H7 (cell line): ENCODE data around the gene CLEC3A.

DNA sequence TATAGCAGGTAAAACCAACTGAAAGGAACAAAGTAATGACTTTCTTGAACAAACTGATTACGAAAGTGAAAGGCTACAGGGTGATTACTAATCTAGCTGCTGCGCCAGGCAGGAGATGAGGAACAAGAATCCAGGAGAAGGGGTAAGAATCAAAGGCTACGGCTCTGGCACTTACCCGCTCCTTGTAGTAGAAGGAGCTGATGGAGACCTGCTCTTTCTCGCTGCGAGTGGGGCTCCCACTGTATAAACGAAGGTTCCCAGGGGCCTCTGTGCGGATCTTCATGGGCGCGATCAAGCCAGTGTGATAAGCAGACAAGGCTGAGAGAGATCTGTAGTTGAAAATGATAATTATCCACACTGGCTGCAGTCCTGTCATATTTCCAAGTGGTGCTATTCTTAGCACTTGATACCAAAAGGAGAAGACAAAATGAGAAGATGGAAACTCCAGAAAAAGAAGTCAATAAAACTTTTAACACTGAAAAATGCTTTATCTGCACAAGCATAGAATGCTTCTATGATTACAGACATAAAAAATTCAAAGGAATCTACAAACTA lies 81.1 kb downstream of the WDR59 start:
- RAMPAGE, long total RNA, result no peak

- RAMPAGE, long total RNA, result no peak
These were observed 3.7 kb downstream of the ZNRF1 start for GRCh38 chr16:75002475-75003062.

DNA sequence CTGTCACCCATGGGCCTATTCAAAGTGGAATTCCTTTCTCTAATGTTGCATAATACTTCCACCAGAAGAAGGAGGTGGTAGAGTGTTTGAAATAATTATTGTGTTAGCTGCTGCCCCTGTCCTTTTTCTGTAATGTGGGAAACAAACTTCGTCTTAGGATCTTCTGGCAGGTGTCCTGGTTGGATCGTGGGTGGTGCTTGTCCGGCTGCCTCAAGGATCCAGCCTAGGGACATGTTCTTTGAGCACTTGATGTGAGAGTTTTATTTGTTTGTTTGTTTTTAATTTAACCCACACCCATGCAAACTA lies 46.0 kb downstream of the ZNRF1 start:
- RAMPAGE, long total RNA, result no peak

- RAMPAGE, long total RNA, result no peak
These were observed 46.5 kb downstream of the LDHD start for GRCh38 chr16:75070003-75070558.

- RAMPAGE, long total RNA, result no peak
These were observed 11.0 kb downstream of the LDHD start for GRCh38 chr16:75105450-75106065.

DNA sequence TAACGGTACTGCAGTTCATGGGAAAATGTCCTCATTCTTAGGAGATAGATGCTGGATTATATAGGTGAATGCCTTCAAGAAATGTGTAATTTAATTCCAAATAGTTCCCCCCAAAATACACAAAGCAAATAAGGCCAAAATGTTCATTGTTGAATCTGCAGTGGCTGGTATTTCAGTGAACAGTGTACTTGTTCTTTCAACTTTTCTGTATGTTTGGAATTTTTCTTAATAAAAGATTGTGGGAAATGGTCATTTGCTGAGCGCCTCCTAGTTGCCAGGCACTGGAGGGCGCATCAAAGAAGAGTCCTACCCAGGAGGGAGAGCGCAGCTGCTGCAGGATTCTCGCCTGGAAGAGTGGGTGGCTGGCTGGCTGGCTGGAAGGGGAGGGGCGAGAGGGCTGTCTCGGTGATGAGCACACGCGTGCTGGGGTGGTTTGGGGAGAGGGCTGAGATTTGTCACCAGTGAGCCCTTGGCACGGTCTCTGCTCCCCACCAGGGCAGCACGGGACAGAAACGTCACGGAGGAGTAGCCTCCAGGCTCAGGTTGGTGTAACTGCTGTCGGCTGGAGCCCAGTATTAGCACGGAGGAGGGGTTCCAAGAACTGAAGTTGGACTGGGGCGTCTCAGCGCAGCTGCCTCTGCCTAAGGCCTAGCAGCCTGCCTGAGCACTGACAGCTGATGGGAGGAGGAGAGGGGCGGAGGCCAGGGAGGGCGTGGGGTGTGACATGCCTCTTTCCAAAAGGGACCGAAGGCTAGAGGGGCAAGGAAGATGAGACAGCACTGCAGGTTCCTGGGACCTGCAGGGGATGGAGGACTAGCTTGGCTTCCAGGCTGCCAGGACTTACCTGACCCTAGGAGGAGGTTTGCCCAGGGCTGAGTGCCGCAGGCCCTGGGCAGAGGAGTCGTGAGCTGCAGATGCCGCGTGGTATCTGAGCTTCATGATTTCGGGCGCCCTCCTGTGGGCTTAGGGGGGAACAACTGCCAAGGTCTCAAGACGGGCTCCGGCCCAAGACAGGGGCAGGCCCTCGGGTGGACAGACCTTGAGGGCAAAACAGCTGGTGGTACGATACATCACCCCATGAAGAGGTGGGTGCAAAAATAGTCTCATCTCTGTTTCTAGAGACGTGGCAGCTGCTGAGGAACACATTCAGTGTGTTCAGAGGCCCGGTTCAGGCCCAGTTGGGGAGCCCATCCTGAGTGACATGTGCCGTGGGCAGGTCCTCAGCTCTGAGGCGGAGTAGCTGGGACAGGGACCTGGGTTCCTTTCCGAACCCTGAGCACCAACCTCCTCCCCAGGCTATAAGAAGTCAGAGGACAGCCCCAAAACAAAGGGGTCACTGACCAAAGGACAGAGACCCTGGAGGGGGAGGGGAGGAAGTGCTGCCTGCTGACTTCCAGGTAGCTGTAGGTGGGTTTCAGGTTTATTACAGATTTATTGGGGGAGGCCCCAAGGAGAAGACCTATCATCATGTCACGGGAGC lies 5.6 kb downstream of the LDHD start:
- RAMPAGE, long total RNA, result no peak

- RAMPAGE, long total RNA, result no peak
These were observed 4.0 kb downstream of the LDHD start for GRCh38 chr16:75112309-75113182.

- RAMPAGE, long total RNA, result no peak
These were observed 3.6 kb downstream of the CTRB1 start for GRCh38 chr16:75222180-75222918.

DNA sequence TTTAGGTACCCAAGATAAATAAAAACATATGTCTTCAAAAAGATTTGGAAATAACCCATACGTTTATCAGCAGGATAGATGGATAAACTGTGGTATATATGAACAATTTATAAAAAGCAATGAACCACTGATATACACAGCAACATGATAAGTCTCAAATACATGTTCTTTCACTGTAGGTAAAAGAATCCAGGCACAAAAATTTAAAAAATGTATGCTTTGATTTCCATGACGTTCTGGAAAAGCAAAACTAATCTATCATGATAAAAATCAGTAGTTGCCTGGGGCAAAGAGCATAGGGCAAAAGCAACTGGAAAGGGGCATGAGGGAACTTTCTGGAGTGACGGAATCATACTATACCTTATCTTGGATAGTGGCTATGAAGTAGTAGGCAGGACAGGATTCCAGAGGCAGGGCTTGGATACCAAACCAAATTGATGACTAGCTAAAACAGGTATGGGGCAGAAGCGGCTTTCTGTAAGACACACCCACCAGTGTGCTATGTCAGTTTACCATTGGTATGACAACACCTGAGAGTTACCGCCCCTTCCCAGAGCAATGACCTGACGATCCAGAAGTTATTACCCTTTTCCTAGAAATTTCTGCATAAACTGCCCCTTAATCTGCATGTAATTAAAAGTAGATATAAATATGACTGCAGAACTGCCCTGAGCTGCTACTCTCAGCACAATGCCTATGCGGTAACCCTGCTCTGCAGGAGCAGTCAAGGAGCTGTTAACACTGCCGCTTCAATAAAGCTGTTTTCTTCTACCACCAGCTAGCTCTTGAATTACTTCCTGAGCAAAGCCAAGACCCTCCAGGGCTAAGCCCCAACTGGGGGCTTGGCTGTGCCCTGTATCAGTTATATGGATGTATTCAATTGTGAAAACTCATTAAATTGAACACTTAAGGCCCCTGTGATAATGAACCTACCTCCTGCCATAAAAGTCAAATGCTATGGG lies 56.7 kb downstream of the CFDP1 start:
- RAMPAGE, long total RNA, result no peak

- RAMPAGE, long total RNA, result no peak
These were observed 52.3 kb downstream of the CFDP1 start for GRCh38 chr16:75380841-75381559.

- RAMPAGE, long total RNA, result no peak
These were observed 50.5 kb downstream of the CFDP1 start for GRCh38 chr16:75382879-75383128.

- RAMPAGE, long total RNA, result no peak
These were observed 6.5 kb upstream of the CHST6 start for GRCh38 chr16:75501662-75502126.

DNA sequence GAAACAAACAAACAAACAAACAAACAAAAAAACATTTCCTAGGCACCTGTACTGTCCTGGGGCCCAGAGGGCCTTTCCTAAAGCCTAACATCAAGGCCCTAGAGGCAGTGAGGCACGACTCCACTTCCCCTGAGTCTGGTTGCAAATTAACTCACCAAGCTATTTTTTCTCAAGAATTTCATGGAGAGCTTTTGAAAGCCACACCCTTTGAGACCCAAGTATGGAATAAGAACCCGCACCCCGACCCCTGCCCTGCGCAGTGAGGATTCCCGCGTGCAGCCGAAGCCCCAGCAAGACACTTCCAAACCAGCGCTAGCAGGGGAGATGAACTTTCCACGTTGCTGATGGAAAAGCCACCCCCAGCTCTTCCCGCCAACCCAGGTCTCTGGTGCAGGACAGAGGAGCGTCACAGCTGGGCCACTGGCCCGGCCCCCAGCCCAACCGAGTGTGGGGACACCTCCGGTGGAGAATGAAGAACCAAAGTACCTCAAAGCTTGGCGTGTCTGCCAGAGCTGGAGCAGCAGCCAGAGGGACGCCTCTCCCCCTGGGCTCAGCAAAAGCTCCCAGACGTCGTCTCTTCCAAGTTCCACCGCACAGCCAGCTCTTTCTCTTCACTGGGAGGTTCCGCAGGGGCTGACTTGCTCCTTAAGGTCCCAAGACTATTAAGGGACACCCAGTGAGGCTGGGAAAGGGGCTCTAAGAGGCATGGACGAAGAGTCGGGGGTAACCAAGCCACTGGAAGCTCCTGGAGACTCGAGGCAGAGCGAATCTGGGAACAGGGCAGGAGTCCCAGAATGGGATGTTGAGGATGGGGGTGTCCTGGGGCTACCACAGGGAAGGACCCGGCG lies 1.0 kb downstream of the CHST5 start:
- RAMPAGE, long total RNA, result no peak

GRCh38 chr16:75647917-75648832 lies 602 bp downstream of the TERF2IP start:
- RAMPAGE, long total RNA, result no peak

DNA sequence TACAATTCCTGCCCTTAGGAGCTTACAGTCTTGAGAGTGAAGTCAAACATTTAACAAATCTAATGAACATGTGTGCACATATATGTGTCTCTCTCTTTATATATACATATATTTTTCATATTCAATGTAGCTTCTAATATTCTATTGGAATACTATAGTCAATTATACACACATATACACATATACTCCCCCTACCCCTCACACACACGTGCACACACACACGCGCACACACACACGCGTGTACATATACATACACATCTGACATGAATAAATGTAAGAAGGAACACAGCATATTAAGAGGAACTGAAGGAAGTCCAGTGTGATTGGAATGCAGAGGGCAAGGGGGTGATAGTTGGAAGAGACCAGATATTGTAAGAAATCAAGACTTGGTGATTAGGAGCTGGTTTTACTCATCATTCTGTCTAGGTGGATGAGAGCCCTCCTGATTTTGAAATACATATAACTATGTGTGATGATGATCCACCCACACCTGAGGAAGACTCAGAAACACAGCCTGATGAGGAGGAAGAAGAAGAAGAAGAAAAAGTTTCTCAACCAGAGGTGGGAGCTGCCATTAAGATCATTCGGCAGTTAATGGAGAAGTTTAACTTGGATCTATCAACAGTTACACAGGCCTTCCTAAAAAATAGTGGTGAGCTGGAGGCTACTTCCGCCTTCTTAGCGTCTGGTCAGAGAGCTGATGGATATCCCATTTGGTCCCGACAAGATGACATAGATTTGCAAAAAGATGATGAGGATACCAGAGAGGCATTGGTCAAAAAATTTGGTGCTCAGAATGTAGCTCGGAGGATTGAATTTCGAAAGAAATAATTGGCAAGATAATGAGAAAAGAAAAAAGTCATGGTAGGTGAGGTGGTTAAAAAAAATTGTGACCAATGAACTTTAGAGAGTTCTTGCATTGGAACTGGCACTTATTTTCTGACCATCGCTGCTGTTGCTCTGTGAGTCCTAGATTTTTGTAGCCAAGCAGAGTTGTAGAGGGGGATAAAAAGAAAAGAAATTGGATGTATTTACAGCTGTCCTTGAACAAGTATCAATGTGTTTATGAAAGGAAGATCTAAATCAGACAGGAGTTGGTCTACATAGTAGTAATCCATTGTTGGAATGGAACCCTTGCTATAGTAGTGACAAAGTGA lies 8.6 kb downstream of the TERF2IP start:
- RAMPAGE, long total RNA, result no peak

DNA sequence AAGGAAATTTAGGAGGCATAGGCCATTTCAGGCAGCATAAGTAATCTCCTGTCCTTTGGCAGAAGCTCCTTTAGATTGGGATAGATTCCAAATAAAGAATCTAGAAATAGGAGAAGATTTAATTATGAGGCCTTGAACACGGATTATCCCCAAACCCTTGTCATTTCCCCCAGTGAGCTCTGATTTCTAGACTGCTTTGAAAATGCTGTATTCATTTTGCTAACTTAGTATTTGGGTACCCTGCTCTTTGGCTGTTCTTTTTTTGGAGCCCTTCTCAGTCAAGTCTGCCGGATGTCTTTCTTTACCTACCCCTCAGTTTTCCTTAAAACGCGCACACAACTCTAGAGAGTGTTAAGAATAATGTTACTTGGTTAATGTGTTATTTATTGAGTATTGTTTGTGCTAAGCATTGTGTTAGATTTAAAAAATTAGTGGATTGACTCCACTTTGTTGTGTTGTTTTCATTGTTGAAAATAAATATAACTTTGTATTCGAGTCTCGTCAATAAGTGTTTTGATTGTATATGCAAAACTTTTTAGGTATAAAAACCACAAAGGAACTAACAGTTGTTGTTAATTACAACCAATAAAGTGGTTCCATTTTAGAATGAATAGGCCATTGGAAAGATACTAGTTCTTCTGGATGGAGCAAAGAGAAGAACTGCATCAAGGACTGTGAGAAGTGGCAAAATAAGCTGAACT lies 9.5 kb downstream of the TERF2IP start:
- RAMPAGE, long total RNA, result no peak

- RAMPAGE, long total RNA, result no peak
These were observed 35.3 kb downstream of the SYCE1L start for GRCh38 chr16:77234373-77235059.

DNA sequence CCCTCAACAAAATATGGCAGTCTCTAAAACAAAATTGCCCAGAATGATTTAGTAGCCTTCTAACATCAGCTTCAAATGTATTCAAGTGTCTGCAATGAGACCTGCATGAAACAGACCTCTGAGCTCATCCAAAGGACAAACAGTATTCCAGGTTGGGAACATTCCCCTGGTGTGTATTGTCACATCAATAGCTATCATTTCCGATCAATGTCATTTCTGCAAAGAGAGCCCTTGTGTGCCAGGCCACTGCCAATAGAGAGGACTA lies 12.0 kb upstream of the VAT1L start:
- RAMPAGE, long total RNA, result no peak

GRCh38 chr16:78002730-78003087 lies 19.6 kb upstream of the CLEC3A start:
- RAMPAGE, long total RNA, result no peak

GRCh38 chr16:78022275-78022815 lies at the start of gene CLEC3A:
Gene CLEC3A, plus strand, starts transcription at chr16:78022548.
- RAMPAGE, long total RNA, result no peak